OVCAR3 (cell line): ENCODE data around the gene RASGRF1.

- RRBS: no CpG with 5 or more reads among the region's 4 CpGs
These were observed 21.8 kb upstream of the MORF4L1 start for GRCh38 chr15:78850821-78851370.

DNA sequence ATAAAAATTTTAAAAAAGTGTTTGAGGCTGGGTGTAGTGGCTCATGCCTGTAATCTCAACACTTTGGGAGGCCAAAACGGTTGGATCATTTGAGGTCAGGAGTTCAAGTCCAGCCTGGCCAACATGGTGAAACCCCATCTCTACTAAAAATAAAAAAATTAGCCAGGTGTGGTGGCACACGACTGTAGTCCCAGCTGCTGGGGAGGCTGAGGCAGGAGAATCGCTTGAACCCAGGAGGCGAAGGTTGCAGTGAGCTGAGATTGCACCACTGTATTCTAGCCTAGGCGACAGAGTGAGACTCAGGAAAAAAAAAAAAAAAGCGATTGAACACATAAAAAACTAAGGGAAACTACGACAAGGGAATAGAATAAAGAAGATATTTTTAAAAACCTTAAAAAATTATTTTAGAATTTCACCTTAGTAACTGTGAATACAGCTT lies 10.2 kb downstream of the MORF4L1 start:
- RRBS: no CpG with 5 or more reads among the region's 7 CpGs

DNA sequence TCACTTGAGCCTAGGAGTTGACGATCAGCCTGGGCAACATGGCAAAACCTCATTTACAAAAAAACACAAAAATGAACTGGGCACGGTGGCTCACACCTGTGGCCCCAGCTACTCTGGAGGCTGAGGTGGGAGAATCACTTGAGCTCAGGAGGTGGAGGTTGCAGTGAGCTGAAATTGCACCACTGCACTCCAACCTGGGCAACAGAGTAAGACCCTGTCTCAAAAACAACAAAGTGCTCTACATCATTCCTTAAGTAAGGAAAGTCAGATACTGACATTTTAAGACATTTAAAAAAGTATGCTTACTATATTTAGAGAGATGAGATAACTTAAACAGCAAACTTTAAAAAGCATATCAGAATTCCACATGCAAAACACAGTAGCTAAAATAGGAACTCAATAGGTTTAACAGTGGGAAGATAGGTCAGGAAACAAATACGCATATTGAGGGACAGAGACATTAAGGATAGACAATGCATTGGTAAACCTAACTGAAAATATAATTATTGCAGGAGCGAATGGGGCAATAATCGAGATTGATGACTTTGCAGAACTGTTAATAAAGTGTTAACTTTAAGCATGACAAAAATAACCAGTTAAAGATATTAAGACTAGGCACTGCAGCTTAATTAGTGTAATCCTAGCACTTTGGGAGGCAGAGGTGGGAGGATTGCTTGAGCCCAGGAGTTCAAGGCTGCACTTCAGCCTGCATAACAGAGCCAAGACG lies 32.1 kb downstream of the MORF4L1 start:
- RRBS: no CpG with 5 or more reads among the region's 6 CpGs

GRCh38 chr15:78914139-78914899 lies 30.5 kb downstream of the CTSH start:
- RRBS: no CpG with 5 or more reads among the region's 13 CpGs

- RRBS: no CpG with 5 or more reads among the region's 28 CpGs
These were observed 22.9 kb downstream of the CTSH start for GRCh38 chr15:78921689-78922701.

- RRBS: no CpG with 5 or more reads among the region's 13 CpGs
These were observed 11.7 kb downstream of the RASGRF1 start for GRCh38 chr15:79078695-79079558.

GRCh38 chr15:79089755-79090939 lies at the start of gene RASGRF1:
Gene RASGRF1, minus strand, starts transcription at chr15:79090780.
- RRBS: 3% methylated on average over 10 of the region's 110 CpGs

DNA sequence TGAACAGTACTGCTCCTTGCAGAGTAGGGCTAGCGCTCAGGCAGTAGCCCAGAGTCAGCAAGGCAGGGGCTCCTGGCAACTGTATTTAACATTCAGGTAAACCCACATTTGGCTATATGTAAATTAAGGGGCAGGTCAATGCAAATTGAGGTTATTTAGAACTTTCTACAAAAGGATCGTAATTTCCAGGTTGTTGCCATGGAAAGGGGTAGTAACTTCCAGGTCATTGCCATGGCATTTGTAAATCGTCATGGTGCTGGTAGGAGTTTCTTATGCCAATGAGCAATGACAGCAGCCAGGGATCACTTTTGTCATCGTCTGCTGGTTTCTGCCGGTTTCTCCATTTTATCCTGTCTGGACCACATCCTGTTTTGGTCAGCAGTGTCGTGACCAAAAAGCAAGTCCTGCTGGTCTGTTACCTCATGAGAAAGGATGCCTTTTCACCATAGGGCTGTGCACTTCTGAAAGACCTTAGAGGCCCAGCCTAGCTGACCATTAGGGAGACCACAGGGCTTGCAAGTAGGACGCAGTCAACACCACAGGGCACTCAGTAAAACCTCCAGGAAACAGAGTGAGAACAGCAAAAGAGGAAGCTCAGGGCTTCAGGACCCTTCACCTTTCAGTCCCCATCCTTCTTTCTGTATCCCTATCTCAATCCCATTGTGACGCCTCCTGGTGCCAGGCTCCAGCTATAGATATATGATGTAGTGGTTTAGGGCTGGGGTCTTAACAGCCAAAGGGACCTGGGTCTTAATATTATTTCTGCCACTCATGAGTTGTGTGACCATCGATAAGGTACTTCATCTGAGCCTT lies 24.1 kb downstream of the MTHFS start:
- RRBS: no CpG with 5 or more reads among the region's 9 CpGs

DNA sequence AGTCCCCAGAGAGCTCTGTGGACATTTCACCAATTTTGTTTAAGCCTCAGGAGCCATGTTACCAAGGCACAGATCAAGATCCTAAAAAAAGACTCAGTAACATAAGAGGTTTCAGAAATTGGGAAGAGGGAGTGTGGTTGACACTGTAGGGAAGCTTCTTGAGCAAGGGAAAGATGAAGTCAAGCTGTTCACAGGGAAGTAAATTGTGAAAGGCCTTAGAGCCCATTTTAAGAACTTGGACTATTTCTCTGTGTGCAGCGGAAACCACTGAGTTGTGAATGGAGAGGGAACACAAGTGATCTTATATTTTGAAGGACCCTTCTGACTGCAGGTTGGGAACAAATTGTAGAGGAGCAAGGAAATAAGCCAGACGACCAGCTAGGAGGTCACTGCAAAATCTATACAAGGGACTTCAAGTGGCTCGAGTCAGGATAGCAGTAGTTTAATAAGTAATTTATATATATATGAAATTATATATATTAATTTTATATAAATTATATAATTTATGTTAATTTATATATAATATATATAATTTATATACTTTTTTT lies 18.6 kb downstream of the BCL2A1 start:
- RRBS: no CpG with 5 or more reads among the region's 3 CpGs

- RRBS: no CpG with 5 or more reads among the region's 5 CpGs
These were observed 7.9 kb upstream of the BCL2A1 start for GRCh38 chr15:79978712-79979481.

DNA sequence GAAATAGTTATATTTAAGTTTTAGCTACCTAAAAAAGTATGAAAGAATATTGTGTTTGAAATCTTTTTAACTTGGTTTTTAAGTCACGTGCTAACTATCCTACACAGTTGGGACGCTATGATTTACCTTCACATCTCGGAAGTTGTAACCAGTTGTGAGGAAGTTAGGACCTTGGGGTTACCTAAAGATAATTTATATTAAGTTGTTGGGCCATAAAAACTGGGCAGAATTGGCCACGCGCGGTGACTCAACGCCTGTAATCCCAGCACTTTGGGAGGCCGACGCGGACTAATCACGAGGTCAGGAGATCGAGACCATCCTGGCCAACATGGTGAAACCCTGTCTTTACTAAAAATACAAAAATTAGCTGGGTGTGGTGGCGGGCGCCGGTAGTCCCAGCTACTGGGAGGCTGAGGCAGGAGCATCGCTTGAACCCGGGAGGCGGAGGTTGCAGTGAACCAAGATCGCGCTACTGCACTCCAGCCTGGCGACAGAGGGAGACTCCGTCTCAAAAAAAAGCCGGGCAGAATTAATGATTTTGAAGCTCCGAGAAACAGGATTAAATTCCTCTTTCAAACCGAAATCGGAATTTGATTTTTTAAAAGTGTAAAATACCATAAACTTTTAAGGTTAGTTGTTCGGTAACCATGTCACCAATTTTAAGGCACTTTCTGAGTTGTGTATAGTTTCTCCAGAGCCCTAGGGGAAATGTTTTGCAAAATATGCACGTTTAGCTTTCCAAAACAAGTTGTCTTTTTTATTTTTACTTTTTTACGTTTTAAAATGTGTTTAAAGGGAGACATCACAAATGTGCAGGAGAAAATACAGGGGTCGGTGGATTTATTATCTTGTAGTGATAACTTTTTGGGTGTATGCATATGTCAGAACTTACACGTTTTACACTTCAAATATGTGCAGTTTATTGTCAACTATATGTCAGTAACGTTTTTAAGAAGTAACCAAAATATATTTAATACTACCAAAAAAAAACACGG lies 1.2 kb downstream of the ZFAND6 start:
- RRBS: no CpG with 5 or more reads among the region's 33 CpGs

DNA sequence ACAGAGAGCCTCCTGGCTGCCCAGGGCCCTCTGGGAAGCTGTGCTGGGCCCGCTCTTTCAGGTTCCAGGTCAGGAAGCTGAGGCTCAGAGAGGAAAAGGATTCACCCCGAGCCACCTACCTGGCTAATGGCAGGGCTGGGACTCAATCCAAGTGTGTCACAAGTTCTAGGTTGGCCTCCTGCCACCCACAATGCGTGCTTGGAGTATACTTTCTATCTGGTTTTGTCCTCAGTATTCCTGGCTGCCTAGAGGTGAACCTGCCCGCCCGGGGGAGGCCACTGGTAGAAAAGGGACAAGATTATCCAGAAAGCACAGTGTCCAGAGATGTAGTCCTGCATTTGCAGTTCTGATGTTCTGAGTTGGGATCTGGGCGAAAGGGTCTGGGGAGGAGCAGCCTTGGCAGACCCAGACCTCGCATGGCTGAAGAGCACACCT lies 23.7 kb downstream of the FAH start:
- RRBS: no CpG with 5 or more reads among the region's 7 CpGs

DNA sequence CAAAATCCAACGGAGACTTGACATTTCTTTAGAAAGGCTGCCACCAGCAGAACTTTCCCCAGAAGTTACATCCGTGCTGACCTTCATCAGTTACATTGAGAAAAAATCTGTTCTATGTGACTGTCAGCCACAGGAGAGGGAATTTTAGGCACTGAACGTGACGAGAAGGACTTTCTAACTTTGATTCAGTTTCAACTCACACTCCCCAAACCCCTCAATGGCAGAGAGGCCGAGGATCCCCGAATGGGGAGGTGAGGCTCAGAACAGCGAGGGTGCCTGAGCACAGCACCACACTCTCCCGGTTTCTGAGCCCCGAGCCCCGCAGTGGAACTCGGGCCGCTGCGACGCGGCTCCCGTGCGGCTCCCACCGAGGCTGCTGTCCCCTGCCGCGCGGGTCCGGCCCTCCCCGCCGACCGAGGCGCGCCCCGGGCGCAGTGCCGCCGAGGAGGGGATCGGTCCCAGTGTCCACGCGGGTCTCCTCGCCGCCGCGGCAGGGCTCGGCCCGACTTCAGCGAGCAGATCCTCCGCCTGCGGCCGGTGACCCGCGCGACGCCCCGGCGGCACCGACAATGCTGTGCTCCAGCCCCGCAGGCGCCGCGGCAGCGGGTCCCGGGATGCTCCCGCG lies 527 bp downstream of the CTXND1 start:
- RRBS: 5% methylated on average over 20 of the region's 59 CpGs

DNA sequence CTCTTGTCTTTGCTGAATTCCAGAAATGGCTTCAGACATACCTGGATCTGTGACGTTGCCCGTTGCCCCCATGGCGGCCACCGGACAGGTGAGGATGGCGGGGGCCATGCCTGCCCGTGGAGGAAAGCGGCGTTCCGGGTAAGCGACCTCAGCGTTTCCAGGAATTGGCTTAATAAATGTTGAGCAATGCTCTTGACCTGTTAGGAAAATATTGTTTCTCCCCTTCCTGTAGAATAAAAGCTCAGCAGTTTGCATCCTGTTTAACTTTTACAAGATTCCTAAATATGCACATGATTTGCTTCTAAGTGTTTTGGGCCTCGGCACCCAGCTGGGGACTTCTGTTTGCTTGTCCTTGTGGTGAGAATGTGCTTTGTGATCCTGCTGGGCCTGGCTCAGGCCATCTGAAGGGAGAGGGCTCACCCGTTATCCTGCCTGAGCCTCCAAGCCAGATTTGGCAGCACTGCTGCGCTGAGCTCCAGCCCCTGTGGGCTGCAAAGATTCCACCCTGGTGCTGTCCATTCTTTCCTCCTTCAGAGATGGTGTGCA lies 46.7 kb downstream of the ARNT2 start:
- RRBS: 96% methylated on average over 6 of the region's 14 CpGs

DNA sequence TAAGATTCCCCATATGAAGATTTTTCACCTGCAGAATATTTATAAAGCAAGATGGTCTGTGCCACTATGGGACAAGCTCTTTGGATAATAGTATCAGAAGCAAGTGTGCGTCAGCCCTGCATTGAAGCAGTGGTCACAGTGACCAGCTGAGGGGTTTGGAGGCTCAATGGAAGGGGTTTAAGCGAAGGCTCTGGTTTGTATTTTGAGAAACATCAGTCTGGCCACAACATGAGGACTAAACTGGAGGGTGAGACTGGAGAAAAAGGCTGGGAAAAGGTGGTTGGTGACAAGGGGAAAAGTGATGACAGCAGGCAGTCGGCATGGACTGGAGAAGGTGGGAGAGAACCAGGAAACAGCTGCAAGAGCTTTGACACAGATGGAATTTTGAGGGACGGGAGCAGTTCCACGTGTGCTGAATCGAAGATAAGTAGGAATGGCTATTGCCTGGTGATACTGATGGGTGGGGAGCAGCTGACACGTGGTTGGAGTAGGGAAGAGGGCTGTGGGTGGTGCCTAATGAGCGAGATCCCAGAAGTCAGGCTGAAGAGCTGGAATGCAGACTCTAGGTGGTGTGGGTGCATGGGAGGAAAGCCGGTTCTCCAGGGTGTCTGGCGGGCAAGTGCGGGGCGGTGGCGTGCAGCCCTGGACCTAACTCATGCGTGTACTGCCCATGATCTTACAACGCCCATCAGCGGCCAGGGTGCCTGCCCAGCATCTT lies 62.9 kb downstream of the ARNT2 start:
- RRBS: no CpG with 5 or more reads among the region's 16 CpGs

GRCh38 chr15:80513994-80514442 lies 109.8 kb downstream of the ARNT2 start:
- RRBS: no CpG with 5 or more reads among the region's 1 CpG

DNA sequence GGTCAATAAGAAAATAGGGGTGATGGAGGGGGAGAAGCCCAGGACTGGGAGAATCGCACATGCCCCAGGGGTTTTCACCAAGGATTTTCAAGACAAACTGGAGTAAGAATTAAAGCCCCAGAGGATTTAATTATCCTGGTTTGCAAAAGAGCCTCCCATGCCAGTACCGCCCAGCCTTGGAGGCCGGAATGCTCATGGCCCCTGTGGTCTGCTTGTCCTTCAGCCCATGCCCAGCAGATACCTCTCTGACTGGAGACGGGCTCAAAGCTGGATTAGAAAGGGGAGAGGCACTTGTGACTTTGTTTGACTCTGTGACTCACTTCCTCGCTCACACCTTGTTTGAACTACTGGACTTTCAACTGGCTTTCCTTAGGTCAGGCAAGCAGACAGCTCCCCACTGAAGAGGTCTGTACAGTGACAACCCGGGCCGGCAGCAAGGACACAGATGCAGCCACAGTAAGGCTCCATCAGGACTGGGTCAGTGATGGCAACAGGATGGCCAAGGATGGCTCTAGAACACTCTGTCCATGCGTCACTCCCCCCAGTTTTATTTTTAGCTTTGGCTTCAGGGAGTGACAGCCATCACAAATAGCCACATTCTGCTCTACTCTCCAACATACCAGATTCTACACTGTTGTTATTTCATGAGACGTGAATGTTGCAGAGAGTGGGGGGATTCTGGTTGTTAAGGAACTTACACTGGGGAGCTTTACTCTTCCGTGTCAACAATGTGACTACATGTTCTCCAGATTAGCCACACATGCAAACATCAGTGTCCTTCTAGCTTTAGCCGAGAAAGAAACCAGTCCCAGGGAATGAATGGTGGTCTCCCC lies 98.5 kb upstream of the ABHD17C start:
- RRBS: no CpG with 5 or more reads among the region's 11 CpGs

DNA sequence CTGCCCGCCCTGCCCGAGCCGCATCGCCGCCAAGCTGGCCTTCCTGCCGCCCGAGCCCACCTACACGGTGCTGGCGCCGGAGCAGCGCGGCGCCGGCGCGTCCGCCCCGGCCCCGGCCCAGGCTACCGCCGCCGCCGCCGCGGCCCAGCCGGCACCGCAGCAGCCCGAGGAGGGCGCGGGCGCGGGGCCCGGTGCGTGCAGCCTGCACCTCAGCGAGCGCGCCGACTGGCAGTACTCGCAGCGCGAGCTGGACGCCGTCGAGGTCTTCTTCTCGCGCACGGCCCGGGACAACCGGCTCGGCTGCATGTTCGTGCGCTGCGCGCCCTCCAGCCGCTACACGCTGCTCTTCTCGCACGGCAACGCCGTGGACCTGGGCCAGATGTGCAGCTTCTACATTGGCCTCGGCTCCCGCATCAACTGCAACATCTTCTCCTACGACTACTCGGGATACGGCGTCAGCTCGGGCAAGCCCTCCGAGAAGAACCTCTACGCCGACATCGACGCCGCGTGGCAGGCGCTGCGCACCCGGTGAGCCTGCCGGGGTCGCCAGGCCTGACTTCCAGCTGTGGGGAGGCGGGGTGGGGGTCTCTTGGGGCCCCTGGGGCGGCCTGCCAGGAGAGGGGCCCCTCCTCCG lies 499 bp downstream of the ABHD17C start:
- RRBS: 4% methylated on average over 31 of the region's 82 CpGs